AG04449 (cell line): ENCODE results near the genes PDILT, THUMPD1, LDAF1, ANKS4B, CRYM, IGSF6 and NPIPB4.

- RRBS, result no CpG with 5 or more reads among the region's 2 CpGs
Measured at GRCh38 chr16:20404609-20404880, at the start of gene PDILT. Gene PDILT (minus strand): TSS chr16:20404737.

- RRBS, result 4% methylated on average over 13 of the region's 76 CpGs
Measured at GRCh38 chr16:20741158-20742372, at the start of gene THUMPD1. Gene THUMPD1 (minus strand): TSS chr16:20741818.

DNA sequence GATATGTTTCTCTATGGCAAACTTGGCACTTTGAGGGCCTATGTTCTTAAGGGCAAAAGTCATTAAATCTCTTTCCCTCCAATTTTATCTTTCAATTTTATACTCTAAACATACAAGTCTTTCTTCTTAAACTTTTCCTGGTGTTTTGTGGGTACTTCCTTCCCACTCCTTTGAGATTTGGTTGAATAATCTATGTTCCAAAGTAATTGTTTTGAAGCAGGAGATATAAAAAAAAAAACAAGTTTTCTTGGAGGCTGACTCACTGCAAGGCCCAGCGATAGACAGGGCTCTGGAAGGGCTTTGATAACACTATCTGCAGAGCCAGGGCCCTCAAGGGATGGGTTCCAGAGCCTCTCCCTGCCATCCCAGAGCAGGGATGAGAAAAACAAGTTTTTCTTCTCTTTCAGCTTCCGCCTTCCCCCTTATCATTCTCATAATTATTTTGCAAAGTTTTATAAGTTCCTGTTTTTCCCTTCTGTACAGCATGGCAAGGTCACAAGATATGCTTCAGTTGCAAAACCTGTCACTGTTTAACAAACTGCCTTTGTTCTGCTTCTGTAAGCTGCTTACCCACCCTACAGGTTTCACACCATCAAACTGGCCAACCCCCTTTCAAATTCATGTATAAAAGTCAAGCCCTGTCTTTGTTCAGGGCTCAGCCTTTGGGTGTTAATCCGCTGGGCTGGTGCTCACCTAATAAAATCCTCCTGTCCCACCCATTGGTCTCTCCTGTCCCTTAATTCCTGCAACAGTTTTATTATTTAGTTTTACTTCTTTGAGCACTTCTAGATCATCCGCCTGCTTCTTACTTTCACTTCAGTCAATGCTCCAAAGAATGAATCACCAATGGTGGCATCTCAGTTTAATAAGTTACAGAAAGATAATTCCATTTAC, 5.5 kb upstream of the THUMPD1 start:
- RRBS, result no CpG with 5 or more reads among the region's 4 CpGs

DNA sequence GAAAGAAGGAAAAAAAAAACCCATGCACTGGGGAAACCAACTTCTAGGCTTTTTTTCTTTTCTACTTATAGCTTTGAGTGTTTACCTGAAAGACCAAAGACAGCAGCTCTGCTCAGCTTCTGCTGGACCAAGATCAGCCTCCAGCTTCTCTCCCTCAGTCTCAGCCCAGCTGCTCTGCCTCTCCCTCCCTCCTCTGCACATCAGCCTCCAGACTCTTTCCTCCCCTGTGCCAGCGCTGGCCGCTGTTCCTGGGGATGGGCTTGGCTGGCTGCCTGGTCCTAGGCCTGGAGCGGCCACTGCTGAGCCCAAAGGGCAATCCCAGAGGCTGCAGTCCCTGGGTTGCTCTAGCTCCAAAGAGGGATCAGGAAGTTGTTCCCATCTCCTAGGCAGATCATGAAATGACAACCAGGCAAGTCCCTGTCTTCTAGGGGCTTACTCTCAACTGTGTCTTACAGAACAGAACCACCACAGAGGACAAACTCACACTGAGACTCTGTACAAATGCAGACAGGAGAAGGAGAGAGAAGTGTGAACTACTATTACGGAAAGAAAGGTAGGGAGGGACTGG, 31.3 kb downstream of the DCUN1D3 start:
- RRBS, result no CpG with 5 or more reads among the region's 4 CpGs

DNA sequence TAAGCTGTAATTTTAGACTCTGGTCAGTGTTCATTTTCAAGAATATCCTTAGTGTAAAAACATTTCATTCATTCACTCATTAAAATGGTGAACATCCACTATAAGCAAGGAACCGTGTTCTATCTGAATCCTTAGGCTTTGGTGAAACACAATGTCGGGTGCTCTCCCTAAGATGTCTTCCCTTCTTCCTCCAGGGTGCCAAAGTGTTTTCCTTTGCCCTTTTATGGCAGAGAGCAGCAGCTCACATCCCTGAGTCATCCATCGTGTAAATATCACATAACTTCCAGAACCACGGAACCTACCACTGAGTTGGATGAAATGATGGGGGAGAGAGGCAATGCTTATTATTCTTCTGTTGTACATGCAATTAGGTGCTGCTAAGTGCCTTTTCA, 50.2 kb downstream of the DNAH3 start:
- RRBS, result no CpG with 5 or more reads among the region's 4 CpGs

GRCh38 chr16:21116237-21116551, 34.5 kb downstream of the DNAH3 start:
- RRBS, result no CpG with 5 or more reads among the region's 9 CpGs

DNA sequence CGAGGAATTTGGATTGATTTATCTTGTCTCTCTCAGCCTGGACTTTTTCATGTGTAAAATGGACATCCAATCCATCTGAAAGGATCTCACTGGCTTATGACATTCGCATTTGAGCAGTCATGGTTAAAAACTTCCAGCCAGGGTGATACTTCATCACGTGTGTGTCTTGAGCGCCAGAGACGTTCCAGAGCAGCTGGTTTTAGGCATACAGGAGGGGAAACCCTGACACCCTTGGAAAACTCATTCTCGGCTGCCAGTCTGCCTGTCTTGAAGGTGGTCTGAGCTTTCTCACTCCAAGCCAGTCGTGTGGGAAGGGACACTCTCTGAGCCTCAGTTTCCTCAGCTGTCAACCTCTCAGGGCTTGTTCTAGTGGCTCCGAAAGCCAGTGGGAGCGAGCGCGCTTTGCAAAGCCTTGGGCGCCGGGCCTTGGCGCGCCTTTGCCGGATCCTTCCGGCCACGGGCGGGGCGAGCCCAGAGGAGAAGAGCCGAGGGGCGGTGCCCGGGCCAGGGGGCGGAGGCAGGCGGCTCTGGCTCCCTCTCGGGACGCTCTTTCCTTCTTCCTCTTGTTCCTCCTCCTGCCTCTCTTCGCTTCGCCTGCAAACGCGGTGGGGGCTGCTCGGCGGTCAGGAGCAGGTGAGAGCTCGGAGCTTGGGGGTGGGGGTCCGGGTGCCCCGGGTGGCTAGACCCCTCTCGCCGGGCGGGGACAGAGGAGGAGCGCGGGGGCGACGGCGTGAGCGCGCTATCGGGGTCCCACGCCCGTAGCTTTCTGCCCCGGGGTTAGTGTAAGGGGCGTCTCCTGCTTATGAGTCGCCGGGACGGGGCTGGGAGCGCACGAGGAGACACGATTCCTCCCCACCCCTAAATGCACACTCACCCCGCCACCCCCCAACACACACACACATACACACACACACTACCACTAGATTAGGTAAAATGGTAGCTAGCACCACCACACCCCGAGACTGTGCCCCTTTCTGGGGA, at the start of gene LDAF1:
Gene LDAF1 (plus strand): TSS at position 561 of the 981 bp plus-strand sequence.
- RRBS, result 1% methylated on average over 18 of the region's 59 CpGs

DNA sequence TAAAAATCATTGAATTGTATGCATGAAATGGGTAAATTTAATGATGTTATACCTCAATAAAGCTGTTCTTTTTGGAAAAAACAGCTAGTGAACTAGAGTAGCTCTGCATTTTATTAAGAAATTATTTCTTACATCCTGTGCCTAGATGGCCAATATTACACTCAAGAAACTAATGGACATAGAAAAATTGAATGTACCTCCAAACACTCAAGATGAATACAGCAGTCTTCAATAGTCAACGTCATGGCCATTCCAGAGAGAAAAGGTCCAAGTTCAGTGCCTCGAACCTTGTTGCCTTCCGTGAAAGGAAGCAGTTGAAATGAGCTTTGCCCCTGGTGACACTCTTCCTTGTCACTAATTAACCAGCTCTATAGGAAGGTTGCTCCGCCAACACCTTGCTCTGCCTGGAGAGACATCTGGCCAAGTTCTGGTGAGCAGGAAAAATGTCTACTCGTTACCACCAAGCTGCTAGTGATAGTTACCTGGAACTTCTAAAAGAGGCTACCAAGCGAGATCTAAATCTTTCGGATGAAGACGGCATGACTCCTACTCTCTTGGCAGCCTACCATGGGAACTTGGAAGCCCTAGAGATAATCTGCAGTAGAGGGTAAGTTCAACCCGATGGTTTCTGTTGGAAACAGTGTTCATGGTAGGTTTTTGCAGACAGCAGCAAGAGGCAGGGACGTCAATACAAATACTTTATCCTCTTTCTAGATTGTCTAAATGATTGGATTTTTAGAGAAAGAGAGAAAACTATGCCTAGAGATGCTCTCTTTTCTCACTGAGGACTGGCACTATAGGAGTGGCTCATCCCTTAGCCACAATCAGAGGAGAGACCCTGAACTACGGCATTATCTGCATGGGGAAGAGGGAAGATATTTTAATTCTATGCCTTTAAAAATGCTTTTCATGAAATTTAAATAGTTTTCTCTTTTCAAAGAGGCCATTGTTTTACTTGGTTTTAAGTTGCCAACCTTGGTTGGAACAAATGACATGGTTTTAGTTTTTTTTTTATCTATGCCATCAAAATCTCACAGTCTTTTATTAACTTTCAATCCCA, at the start of gene ANKS4B:
Gene ANKS4B (plus strand): TSS at position 405 of the 1,060 bp plus-strand sequence.
- RRBS, result no CpG with 5 or more reads among the region's 11 CpGs

DNA sequence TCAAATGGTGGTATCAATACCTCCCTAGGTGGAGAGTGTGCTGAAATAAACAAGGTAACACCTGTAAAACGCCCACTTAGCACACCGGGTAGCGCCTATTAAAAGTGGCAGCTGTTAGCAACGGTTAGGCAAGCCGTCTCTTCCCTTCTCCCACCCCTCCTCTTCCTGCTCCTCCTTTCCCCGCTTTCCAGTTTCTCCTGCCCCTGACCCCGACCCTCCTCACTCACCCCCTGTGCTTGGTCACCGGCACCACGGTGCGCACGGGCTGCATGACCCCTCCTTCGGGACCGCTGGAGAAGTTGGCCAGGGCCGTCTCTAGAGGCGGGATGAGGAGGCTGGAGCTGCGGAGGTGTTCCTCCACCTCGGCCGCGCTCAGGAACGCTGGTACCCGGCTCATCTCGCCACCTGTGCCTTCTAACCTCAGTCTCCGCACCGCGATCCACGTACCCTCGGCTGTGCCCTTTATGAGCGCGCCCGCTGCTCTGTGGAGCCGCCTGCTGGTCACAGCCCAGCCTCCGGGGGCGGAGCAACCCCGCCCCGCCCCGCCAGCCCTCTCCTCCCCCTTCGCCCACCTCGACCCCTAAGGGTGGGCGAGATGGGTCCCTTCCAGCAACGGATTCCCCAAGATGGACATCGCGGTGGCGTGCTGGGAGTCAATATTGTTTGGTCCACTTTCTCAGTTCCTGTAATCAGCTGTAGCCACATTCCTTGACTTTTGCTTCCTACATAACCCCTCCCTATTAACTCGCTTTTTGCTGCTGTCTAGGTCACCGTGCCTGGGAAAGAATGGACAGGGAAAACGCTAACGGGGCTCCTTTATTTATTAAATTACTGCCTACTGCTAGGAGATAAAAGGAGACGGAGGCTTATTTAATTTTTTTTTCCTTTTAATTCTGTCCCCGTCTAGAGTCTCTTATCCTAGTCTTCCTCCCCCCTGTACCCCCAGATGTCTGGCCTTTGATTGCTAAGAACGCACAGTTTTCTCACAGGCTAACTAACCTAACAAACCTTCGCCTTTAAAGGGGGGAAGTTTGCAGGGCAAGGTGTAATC, at the start of gene CRYM:
Gene CRYM (minus strand): TSS at position 436 of the 1,051 bp plus-strand sequence.
- RRBS, result no CpG with 5 or more reads among the region's 51 CpGs

GRCh38 chr16:21302857-21303544, 24.9 kb upstream of the CRYM start:
- RRBS, result no CpG with 5 or more reads among the region's 5 CpGs

- RRBS, result no CpG with 5 or more reads among the region's 18 CpGs
Measured at GRCh38 chr16:21372143-21372845, 94.2 kb upstream of the CRYM start.

GRCh38 chr16:21484224-21484556, 115.2 kb upstream of the METTL9 start:
- RRBS, result no CpG with 5 or more reads among the region's 6 CpGs

GRCh38 chr16:21652386-21652807, at the start of gene IGSF6:
Gene IGSF6 (minus strand): TSS chr16:21652608.
- RRBS, result no CpG with 5 or more reads among the region's 6 CpGs

DNA sequence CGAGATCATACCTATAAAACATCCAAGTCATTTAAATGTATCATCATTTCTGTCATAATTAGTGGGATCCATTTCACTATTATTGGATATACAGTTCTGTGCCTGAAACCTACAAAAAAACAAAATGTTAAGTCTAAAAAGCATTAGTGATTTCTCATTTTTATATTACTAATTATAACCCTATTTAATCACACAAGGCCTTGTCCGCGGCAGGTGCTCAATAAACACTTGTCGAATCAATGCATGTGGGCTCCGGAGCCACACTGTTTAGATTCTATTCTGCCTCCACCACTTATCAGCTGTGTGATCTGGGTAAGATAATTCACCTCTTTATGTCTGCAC, at the start of gene NPIPB4:
Gene NPIPB4 (minus strand): TSS at position 109 of the 342 bp plus-strand sequence.
- RRBS, result no CpG with 5 or more reads among the region's 5 CpGs

DNA sequence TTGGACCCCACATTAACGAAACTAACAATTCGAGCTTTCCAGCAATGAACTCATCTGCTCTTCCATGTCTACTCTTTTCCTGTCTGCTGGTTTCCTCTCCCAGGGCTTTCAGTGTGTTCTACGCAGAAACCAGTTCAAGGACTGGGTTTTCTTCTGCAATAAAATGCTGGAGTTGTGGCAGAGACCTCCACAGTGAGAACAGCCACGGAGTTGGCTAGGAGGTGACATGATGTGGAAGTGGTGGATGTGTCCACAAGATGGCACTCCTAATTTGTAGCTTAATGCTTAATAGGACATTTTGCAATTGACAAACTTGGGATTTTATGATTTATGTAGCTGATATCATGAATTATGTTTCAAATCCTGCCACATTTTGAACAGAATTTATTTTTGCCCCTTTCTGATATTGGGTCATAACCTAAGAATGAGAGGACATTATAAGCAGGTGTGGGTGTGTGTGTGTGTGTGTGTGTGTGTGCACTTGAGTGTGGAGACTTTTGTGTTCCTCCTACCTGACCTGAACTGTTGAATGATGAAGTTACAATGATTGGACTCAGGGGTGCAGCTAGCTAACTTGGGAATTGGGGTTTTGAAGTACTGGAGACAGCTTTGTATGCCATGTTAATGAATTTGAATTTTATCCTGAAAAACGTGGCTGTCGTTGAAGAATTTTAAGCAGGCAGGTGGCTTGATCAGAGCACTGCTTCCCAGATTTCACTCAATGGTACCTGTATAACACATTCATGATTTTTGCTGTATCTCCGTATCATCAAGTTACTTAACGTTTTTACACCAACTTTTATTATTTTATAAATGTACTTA, 2.0 kb upstream of the UQCRC2 start:
- RRBS, result no CpG with 5 or more reads among the region's 8 CpGs

- RRBS, result no CpG with 5 or more reads among the region's 3 CpGs
Measured at GRCh38 chr16:22093348-22093618, 942 bp downstream of the VWA3A start.

- RRBS, result no CpG with 5 or more reads among the region's 10 CpGs
Measured at GRCh38 chr16:22216385-22217091, 10.5 kb downstream of the EEF2K start.

DNA sequence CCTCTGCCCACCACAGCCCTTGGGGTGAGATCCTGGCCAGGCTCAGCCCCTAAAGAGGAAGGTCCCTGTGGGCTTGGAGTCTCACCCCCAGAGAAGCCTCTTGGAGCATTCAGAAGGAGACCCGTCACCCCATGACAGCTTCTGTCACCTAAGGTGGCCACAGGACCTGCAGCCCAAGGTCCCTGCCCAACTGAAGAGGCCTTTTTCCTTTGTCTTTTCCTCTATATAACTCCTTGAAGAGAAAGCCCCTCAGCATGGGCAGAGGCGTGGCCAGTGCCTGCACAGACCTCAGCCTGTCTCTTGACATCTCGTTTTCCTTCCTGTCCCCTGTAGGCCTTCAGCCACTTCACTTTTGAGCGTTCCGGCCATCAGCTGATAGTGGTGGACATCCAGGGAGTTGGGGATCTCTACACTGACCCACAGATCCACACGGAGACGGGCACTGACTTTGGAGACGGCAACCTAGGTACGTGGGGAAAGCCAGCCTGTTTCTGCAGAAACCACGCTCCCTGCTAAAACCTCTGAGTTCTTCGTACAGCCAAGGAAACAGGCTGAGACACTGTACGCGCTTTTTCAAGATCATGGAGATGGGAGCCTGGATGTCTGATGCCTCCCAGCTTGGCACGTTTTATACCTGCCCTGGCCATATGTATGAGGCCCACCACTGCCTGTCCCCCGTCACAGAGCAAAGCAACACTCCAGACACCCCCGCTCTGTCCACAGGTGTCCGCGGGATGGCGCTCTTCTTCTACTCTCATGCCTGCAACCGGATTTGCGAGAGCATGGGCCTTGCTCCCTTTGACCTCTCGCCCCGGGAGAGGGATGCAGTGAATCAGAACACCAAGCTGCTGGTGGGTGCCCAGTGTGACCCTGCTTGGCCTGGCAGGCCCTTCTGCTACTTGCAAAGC, 40.0 kb upstream of the POLR3E start:
- RRBS, result no CpG with 5 or more reads among the region's 23 CpGs

DNA sequence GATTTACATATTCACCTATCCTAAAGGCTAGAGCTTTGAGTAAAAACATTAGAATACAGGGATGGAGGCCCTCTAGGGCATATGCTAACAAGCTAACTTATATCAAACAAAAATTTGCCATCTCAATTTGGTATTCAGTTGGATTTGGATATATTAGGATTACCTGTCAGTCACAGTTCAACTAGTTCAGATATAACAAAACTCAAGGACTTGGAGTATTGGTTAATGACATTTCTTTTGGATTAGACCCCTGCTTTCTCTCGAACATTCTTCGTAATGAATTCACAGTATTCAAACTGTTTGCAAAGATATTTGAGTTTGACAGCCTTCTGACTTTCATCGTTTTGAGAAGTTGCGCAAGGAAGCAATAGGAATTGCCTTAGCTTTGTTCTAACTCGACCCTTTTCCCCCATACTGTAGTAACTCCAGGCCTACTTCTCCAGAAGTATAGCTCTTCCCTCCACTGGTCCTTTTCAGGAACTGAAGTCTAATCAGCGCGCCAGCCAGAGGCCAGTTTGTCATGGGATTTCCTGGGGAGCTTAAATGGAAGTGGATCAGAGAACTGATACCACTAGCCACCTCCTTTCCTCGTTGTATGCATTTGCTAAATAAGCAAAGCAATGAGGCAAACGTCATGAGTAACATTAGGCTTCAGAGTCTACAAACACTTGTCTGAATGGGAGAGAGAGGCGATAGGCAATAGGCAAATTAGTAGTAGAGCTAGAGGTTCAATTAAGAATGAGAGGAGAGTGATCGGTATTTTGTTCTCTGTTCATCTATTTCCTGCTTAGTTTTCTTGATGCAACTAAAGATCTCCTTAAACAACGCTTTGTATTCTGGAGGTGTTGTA, 28.0 kb downstream of the CDR2 start:
- RRBS, result no CpG with 5 or more reads among the region's 12 CpGs